Sciatic nerve (tissue), 1 donor: ENCODE measurements around the genes SERPINA7, RNF128, PRPS1 and IRS4.

DNA sequence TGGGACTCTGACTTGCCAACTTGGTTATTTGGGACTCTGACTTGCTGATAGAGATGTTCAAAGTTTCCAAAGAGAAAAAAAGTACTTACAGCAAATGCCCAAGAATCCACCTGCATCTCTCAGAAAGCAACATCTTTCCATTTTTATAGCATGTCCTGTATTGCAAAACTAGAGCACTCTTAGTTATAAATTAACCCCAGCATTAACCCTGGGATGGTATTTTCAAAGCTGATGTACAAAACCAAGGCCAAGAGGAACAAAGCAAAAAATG, at the start of gene SERPINA7:
Gene SERPINA7 (minus strand): TSS at position 119 of the 271 bp plus-strand sequence.
- PRO-cap: no peak

DNA sequence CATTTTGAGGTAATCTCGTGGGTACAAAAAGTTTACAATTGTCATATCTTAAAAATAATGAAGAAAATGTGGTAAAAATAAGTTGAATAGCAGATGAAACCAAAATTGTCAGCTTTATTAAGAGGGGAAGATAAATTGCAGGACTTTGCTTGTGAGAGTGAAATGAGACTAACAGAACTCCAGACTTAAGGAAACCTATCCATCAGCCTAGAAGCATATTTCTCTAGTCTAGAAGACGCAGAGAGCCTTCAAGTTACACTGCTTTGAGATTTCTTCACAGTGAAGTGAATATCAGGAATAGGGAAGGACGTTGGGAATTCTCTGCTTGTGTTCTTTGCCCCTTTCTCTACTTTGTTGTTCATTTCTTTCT, 881 bp upstream of the PWWP3B start:
- PRO-cap: no peak

- PRO-cap: no peak
Observed at GRCh38 chrX:106693398-106694151, 32.9 kb upstream of the RNF128 start.

- PRO-cap: bidirectional peak, plus-strand start at chrX:106726709, minus-strand start at chrX:106726642
Observed at GRCh38 chrX:106726355-106726966, at the start of gene RNF128. Gene RNF128 (plus strand): TSS chrX:106726701.

- PRO-cap: no peak
Observed at GRCh38 chrX:106726967-106727607, 586 bp downstream of the RNF128 start.

- PRO-cap: bidirectional peak, plus-strand start at chrX:107628490, minus-strand start at chrX:107628276
Observed at GRCh38 chrX:107627908-107628640, at the start of gene PRPS1. Gene PRPS1 (plus strand): TSS chrX:107628510.

DNA sequence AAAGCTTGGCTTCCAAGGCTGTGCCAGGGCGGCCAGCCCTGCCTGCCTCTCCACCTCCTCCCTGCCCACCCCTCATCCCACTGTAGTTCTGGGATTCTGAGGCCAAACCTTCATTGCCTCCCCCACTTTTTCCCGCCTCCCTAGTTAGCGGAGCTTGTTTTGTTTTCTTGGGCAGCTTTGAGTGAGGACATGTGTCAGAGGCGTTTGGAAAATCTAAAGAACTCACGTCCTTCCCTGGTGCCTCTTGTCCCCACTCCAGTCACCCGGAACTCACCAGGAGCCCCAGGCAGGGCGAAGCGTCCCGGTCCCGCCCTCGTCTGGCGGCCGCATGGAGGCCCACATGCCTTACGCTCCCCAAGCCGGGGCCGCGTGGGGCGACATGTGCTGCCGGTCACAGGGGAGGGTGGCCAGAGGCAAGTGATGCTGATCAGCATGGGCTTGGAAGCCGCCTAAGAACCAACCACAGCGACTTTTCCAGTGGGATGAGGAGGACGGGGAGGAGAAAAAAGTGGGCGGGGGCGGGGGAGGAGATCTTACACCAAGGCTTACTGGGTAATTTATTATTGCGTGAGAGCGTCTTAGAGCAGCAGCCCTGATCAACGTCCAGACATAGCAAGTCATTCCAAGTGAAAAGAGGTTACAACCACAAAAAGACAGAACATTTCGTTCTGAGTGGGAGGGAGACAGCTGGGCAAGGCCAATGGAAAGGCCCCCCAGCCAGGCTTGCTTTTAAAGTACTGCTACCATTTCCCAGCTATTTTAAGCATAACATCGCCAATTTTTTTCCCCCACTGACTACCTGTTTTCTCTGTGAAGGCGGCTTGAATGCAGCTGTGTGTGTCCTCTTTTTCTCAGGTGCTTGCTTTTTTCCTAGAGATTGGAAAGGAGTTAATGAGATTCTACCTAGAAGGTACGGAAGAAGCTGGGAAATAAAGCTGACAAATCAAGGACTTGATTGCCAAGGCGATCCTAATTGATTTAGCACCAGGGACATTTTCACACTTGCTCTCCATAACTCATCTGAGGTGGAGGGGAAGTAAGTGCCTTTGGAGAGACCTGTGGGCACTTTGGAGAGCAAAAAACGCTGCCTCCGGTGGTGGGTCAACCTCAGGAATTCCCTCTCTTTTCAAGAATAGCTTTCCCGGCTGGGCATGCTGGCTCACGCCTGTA, 48.6 kb downstream of the PRPS1 start:
- PRO-cap: bidirectional peak, plus-strand start at position 656 of the sequence, minus-strand start at position 319 of the sequence

- PRO-cap: bidirectional peak, plus-strand start at chrX:107714556, minus-strand start at chrX:107714361; bidirectional peak, plus-strand start at chrX:107714661, minus-strand start at chrX:107714683
Observed at GRCh38 chrX:107714272-107715095, 61.1 kb downstream of the TSC22D3 start.

- PRO-cap: no peak
Observed at GRCh38 chrX:107721894-107722995, 53.3 kb downstream of the TSC22D3 start.

- PRO-cap: no peak
Observed at GRCh38 chrX:107753045-107753969, 22.3 kb downstream of the TSC22D3 start.

DNA sequence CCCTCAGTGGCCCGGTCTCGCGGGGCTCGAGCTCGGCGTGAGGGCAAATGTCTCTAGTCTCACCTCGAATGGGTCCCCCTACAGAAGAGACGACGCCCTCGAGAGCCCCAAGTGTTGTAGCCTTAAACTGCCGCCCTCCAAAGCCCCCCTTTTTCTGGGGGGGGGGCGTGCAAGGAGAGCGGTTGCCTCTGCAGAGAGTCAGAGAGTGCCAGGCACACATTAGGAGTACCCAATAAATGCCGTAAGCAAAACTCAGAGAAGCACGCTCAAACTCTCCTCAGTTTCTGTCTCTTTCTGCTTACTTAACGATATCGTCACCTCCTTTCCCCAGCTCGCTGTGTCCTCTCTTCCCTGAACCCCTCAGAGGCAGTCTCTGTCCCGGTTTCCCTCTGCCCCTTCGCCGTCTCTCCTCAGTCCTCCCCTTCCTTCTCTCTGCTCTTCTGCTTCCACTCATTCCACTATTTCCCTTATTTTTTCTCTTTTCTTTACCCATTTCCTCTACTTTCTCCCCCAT, 751 bp upstream of the TSC22D3 start:
- PRO-cap: bidirectional peak, plus-strand start at position 369 of the sequence, minus-strand start at position 434 of the sequence

- PRO-cap: no peak
Observed at GRCh38 chrX:107827104-107827260, 1.3 kb downstream of the MID2 start.

DNA sequence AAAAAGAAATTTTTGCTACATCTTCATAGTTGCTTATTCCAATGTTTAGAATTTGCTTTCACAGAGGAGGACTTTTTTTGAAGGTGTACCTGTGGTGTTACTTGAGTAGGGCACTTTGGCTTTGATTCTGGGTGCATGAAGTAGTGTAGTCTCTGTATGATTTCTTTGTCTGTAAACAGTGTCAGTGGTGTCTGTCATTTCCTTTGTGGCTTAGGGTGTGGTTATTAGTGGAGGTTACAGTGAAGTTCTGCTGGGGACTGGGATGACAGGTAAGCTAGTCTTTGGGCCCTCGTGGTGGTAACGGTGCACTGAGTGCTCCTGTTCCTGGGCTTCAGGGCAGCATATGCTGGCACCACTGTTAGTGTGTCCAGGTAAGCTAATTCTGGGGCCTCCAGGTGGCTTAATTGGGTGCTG, 26.2 kb upstream of the VSIG1 start:
- PRO-cap: no peak

DNA sequence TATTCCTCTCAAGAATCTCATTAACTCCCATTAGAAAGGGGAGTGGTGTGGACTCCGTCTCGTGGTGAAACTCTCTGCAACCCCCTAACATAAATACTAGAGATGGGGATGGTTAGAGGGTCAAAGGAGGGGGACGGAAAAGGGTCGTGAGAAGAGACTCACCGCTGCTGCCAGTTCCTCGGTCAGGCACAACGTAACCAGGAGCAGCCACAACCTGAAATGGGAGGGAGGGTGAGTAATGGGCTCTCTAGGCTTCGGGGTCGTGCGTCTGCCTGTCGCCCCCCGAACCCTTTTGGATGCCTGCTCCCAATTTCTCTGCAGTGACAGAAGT, 477 bp downstream of the COL4A6 start:
- PRO-cap: no peak

DNA sequence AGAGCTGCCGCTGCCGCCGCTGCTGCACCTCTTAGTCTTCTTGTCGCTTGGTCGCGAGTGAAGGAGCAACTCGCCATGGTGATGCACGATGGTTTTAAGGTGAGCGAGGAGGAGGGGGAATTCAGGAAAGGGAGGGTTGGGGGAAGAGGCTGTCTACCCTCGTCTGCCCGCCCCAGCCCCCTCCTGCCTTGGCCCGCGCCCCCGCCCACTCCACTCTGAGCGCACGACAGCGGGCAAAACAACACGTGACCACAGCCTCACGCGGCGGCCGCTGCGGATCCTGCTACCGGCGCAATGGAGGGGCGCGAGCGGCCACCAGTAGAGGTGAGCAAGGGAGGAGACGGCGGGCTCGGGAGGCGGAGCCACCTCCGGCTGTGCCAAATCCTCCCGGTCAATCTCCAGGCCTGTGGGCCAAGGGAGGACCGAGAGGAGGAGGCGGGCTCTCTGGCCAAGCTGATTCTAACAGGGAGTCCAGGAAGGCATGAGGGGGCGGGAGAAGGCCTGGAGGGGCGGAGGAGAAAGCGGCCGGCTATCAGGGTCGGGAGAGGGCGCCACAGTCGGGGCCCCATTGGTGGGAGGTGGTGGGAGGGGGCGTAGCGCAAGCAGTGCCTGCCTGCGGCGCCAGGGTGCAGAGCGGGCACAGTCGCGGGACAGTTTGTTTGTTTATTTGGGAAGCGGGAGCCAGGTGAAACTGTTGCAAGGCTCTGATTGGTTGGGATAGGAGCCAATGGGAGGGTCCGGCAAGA, at the start of gene IRS4:
Gene IRS4 (minus strand): TSS at position 296 of the 746 bp plus-strand sequence.
- PRO-cap: bidirectional peak, plus-strand start at position 283 of the sequence, minus-strand start at position 185 of the sequence

DNA sequence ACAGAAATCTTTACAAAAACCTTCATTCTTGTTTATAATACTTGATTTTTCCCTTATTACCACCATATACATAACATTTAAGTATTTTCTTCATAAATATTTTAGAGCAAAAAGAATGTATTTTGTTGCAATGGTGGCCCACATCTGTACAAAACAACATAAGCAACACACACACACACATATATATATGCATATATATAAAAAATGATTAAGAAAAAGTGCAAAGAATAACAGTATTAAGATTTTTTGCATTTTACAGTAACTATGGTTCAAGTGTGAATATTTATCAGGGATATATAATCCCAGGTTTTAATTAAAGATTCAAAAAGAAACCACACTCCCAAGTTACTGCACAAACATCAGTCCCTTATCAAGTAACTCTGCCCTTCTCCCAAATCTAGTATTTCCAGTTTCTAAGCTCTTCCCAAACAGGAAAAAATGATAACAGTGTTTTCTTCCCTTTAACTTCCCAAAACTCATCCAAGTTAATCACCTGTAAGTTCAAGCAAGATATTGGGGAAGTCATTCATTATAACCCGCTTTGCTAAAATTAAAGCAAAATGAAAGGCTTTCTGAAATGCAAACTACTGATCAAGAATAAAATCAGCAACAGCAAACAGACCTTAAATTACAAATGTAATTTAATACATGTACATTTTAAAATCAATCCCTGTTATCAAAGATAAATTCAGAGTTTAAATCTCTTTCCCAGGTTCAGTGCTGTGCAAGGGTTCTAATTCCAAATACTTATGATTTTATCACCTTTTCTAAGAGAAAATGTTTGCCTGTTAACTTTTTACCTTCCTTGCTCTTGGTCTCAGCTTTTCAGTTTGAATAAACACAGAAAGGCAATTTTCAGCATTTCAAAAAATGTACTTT, 17.7 kb upstream of the KCNE5 start:
- PRO-cap: no peak

- PRO-cap: no peak
Observed at GRCh38 chrX:110003444-110003701, 459 bp downstream of the TMEM164 start.

DNA sequence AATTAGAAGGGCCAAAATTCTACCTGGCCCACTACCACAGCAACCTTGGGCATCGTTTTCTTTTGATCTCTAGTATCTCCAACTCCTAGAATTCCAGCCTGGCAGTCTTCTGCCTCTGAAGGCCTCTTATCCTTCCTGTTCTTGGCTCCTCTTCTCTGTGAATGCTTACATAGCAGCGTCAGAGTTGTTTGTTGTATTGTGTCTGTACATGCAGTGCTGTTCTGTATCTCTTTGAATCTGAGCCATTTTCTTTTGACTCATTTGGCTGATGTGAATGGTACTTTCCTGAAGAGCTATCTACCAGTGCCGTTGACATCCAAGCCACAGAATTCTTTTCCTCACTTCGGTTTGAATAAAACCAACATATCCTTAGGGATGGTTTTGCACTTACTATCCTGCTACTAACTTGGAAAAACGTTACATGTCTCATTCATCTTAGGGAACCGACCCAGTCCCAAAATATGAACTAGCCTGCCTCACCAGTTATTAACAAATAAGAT, 79.3 kb downstream of the TMEM164 start:
- PRO-cap: no peak

DNA sequence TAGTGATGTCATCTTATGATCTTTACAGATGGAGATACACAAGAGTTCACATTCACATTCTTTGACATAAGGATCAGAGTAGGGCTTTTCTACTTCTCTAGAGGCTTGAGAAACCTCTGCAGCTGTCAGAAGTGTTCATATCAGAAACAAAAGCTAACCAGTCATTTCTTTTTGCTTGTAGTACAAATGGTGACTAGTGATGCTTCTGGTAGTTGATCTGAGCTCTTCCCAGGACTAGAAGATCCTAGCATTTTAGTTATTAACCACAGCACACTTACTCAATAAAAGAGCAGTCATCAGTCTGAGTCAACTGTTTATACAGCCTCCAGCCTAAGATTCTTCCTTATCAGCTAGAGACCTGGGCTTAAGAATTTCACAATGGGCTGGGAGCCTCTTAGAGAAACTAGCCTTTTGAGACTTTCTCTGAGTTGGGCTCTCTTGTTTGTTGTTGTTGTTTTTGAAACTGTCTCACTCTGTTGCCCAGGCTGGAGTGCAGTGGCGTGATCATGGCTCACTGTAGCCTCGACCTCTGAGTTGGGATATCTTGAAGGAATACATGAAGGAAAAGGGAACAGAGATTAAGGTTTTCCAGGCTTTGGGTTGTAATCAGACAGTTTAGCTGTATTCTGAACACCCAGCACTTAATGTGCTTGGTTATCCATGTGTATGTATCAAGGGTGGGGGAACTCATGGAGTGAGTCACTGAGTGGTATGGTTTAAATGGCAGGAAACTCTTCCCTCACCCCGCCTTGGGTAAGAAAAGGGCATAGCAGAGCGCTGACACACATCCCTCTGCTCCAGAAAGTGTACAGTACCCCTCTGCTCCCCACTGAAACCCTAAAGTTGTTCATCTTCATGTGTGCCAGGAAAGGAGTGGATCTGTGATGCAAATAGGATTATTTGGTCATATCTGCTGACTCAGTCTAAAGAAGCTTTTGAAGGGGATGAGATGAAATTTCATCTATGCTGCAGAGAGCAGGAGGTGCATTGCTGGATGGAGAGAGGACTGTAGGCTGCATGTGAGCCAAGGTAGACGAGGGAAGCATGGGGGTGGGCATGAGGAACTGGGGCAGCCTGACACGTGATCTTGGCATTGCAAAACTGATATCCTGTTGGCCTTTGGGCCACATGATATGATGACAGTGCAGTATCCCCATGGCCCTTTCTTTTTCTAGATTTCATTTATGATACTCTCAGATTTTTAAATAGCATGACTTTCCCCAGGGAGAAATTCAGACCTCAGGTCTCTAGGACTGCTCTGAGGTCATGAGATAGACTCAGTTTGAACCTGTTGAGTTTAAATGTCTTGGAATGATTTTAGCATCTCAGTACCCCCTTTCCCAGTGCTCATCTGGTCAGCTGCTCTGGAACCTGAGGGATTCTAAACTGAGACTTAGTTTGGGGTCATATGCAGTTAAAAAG, 84.5 kb downstream of the TMEM164 start:
- PRO-cap: no peak

GRCh38 chrX:110316634-110317048, 1.2 kb downstream of the AMMECR1 start:
- PRO-cap: no peak